Trachea (tissue), 1 donor: ENCODE data around the genes LCP2 and NPM1.

DNA sequence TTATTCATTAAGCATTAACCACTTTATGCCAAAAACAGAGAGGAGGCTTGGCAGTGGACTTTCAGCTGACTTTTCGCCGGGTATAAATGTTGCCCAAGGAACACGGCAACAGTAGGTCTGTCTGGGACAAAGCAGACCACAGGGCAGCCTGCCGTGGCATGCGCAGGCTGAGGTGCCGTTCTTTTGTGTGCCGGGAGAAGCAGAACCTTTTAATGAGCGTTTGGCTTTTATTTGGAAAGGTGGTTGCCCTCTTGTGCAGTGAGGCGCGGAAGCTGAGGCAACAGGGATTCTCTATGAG is 240.0 kb upstream of the PANK3 start:
- PRO-cap: no peak

GRCh38 chr5:169047206-169048043 is 253.5 kb downstream of the SLIT3 start:
- PRO-cap: no peak

DNA sequence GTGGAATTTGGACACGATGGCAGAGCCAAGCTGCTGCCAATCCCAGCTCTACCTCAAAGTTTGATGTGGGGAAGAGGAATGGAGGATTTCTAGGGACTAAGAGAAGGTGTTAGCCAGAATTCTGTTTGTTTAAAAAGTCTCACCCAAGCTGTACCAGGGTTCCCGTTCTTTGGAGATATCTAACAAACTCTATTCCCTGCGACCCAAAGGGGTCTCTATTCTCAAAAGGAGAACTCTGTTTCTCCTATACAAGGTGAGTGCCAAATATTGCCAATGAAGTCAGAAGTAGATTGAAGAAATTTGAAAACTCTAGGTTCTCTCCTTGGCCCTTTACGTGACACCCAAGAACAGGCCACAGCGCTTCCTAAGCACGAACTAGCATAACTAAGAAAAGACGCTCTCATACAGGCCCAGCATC is 183.4 kb downstream of the SLIT3 start:
- PRO-cap: no peak

GRCh38 chr5:170238276-170238999 is 5.7 kb downstream of the C5orf58 start:
- PRO-cap: no peak

GRCh38 chr5:170286636-170287066 is 10.9 kb downstream of the LCP2 start:
- PRO-cap: no peak

- PRO-cap: no peak
Observed at GRCh38 chr5:170296485-170297678, 695 bp downstream of the LCP2 start.

GRCh38 chr5:170297679-170298198 is at the start of gene LCP2:
Gene LCP2 (minus strand): TSS chr5:170297777.
- PRO-cap: bidirectional peak, plus-strand start at chr5:170297897, minus-strand start at chr5:170297727

GRCh38 chr5:170387778-170388407 is 1.3 kb downstream of the KCNMB1 start:
- PRO-cap: no peak

GRCh38 chr5:170534052-170534653 is 30.3 kb downstream of the KCNIP1 start:
- PRO-cap: no peak

- PRO-cap: no peak
Observed at GRCh38 chr5:170752132-170753195, 31.1 kb upstream of the GABRP start.

GRCh38 chr5:170755630-170756618 is 27.6 kb upstream of the GABRP start:
- PRO-cap: unidirectional peak, plus-strand start at chr5:170756239

- PRO-cap: bidirectional peak, plus-strand start at chr5:171387857, minus-strand start at chr5:171387587
Observed at GRCh38 chr5:171387207-171388245, at the start of gene NPM1. Gene NPM1 (plus strand): TSS chr5:171387849.

GRCh38 chr5:171388246-171388948 is 748 bp downstream of the NPM1 start:
- PRO-cap: bidirectional peak, plus-strand start at chr5:171388647, minus-strand start at chr5:171388524

DNA sequence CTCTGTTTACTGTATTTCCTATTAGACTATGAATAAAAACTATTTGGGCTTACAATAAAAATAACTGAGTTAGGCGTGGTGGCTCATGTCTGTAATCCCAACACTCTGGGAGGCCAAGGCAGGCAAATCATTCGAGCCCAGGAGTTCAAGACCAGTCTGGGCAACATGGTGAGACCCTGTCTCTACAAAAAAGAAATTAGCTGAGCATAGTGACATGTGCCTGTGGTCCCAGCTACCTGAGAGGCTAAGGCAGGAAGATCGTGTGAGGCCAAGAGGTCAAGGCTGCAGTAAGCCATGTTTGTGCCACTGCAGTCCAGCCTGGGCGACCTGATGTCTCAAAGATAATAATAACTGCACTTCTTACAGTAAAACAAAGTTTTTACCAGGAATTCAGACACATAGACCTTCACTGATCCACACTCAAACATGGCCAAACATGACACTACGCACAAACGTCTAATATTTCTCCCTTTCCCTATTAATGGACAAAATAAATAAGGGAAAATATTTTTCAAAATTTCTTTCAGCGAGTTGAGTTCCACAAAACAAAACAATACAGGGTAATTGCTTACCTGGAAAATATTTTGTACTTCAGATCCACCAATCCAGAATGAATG is 10.0 kb downstream of the FBXW11 start:
- PRO-cap: no peak

- PRO-cap: no peak
Observed at GRCh38 chr5:172007151-172007765, 820 bp upstream of the FBXW11 start.

DNA sequence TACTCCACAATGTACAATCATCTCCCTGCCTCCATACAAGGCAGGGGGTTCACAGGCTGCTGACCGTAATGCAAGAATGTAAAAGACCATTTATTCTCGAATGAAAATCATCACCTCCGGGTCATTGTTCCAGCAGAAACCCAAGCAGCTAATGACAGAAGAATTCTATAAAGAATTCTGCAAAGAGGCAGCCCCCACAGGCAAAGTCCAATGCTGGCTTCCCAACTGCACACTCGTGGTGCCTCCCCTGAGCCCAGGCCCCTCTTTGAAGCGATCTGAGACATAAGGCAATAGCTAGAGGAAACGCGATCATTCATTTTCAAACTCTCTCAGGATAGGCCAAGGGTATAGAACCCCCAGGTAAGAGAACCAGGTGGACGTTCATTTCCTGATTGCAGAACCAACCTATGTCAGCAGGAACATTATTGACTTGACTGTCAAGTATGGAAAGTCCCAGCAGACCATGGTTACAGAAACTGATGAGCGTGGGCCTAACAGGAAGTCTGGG is 40.7 kb upstream of the FBXW11 start:
- PRO-cap: no peak

DNA sequence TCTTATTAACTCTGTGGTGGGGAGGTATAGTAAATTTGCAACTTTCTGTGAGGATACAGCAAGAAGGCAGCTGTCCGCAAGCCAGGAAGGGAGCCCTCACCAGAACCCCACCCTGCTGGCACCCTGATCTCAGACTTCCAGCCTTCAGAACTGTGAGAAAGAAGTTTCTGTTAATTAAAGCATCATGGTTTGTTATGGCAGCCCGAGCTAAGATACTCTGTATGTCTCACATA is 46.7 kb upstream of the FBXW11 start:
- PRO-cap: no peak

GRCh38 chr5:172096213-172096783 is 89.9 kb upstream of the FBXW11 start:
- PRO-cap: no peak

DNA sequence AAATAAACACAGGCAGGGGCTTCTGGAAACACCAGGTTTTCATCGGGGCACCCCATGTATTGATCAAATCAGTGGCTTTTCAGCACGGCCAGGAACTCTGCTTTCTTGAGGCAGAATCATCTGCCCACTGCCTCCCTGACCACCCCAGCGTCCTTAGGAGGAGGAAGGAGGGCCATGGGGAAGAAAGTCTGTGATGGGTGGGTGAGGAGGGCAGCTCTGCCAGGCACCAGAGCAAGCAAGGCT is 88.3 kb downstream of the STK10 start:
- PRO-cap: no peak

- PRO-cap: unidirectional peak, minus-strand start at chr5:172111534
Observed at GRCh38 chr5:172111045-172111771, 76.8 kb downstream of the STK10 start.